Camera-type eye (tissue), 1 donor: ENCODE measurements around a stretch of chr11.

DNA sequence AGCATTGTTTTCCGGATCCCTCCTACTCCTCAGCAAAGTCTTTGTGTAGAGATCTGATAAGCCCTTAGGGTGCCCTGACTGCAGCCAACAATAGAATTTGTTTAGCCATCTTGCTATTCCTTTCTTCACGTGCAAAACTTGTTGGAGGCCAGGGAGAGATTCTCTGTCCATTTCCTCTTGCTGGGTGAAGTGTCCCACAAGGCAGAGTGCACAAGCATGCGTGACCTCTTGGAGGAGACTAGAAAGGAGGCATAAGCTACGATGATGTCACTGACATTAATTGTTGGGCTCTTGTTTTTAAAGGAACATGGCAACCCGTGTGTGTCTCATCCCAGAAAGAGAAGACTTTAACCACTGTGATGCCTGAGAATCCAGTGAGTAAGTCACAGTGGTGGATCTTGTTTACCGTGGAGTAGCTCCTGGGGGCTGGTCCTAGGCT lies 27.7 kb downstream of the MICAL2 start:
- RAMPAGE, long total RNA: no peak

GRCh38 chr11:12182459-12183104 lies 72.2 kb downstream of the MICAL2 start:
- RAMPAGE, long total RNA: no peak

DNA sequence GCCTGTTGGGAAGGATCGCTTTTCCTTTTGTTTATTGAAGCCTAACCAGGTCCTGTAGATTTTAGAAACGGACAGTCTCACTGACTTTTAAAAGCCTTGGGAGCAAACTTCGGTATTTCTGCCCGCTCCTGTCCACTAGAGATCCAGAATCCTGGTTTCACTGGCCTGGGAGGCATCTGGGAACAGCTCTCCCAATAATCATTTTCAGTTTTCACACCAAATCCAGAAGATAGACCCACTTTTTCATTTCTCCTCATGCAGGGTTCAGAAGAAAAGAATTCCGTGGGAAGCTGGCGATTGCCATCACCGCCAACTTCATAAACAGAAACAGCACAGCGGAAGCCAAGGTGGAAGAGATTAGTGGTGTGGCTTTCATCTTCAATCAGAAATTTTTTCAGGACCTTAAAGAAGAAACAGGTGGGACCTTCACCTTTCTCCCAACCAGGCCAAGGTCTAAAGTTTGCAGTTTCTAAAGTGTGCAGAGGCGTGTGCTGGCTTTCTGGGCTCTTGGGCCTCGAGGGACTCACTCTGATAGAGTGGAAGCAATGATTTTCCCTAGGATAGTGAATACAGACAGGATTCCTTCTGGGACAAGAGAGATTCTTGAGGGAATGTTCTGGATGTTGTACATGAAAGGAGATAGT lies 102.7 kb downstream of the MICAL2 start:
- RAMPAGE, long total RNA: no peak

DNA sequence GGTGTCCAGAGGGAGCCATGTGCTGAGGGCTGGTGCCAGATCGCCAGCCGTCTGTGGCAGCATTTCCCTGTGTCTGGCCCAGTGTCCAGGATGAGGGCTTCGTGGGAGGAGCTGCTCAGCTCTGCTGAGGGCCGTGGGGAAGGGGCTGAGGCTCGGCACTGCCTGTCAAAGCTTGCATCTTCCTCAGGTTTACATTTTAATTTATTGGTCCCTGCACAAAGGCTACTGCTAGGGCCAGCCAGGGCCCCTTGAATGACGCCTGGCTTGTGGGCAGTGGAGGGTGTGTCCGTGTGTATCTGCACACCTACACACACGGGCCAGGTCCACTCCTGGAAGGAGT lies 107.9 kb upstream of the PARVA start:
- RAMPAGE, long total RNA: no peak

GRCh38 chr11:12321247-12321744 lies 56.1 kb upstream of the PARVA start:
- RAMPAGE, long total RNA: no peak

GRCh38 chr11:12693136-12694164 lies 19.2 kb downstream of the TEAD1 start:
- RAMPAGE, long total RNA: no peak

DNA sequence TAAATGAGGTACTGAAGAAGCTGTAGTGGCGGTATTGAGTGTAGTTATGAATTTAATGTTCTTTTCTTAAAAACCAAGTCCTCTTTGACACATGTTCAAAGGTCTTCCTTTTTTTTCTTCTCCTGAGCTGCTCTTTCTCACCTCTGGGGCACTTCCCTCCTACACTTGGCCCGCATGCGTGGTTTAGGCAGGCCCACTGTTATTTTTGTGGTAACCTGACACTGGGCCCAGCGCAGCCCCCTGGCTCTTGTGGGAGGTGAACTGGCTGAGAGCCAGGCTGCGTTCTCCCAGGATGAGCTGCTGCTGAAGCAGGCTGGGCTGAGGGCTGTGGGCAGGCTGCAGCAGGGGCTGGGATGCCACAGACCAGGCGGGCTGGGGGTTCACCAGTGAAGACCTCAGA lies 72.3 kb downstream of the TEAD1 start:
- RAMPAGE, long total RNA: no peak

- RAMPAGE, long total RNA: no peak
Observed at GRCh38 chr11:12813516-12814465, 139.6 kb downstream of the TEAD1 start.

GRCh38 chr11:13007929-13008376 lies 1.2 kb upstream of the RASSF10 start:
- RAMPAGE, long total RNA: no peak

GRCh38 chr11:13126243-13127026 lies 117.3 kb downstream of the RASSF10 start:
- RAMPAGE, long total RNA: no peak

- RAMPAGE, long total RNA: no peak
Observed at GRCh38 chr11:13276461-13277570, 774 bp upstream of the BMAL1 start.

GRCh38 chr11:13278415-13279005 lies 920 bp downstream of the BMAL1 start:
- RAMPAGE, long total RNA: no peak

GRCh38 chr11:13333290-13333977 lies 55.8 kb downstream of the BMAL1 start:
- RAMPAGE, long total RNA: no peak

- RAMPAGE, long total RNA: no peak
Observed at GRCh38 chr11:13357794-13358124, 80.2 kb downstream of the BMAL1 start.

DNA sequence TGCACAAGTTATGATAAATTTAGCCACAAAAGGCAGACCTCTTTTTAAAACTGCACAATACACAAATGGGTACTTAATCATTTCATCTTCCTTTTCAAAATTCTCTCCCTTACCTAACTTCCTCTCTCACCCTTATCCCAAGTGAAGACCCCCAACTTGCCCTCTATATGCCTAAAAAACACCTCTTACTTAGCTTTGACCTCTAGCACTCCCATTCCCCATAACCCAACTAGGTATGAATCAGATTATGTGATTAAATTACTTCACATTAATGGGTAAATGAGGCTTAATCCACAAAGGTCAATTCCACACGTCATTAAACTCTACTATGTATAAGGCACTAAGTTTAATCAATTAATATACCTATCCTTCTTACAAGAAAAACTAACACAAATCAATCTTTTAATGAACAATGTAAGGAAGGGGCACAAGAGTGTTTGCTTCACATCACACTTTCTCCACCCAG lies 2.8 kb downstream of the BTBD10 start:
- RAMPAGE, long total RNA: no peak

- RAMPAGE, long total RNA: no peak
Observed at GRCh38 chr11:13463610-13464089, 628 bp upstream of the BTBD10 start.

DNA sequence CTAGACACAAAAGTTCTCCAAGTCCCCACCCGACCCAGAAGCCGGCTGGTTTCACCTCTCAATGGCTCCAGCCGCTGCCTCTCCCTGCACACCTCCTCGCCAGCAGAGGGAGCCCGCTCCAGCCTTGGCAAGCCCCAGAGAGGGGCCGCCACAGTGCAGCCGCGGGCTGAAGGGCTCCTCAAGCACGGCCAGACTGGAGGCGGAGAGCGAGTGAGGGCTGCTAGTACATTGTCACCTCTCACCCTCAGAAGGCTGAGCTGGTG lies 8.7 kb downstream of the PTH start:
- RAMPAGE, long total RNA: no peak

DNA sequence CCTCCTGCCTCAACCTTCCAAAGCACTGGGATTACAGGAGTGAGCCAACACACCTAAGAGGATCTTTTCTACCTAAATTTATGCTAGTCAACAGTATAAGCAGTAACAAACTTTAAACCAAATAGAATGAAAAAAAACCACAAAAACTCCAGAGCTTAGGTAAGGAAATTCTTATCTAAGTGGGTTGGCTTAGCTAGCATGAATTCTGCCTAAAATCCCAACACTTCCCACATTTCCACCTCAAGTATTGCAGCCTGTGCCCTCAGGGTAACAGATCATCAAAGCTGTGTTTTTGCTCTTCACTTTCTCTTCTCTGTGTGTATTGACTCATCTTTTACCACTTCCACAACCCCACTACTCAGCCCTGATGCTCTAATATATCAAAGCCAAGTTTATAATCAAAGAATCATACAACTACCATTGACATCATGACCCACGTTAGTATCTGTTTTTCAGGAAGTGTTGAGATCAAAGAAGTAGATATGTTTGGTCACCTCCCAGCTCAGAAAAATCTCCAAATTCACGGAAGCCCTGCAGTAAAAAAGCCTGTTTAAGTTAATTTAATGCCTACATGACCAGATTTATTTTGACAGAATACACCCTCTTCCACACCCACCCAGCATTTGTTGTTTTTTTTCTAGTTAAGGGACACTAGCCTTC lies 93.5 kb upstream of the SPON1 start:
- RAMPAGE, long total RNA: no peak

DNA sequence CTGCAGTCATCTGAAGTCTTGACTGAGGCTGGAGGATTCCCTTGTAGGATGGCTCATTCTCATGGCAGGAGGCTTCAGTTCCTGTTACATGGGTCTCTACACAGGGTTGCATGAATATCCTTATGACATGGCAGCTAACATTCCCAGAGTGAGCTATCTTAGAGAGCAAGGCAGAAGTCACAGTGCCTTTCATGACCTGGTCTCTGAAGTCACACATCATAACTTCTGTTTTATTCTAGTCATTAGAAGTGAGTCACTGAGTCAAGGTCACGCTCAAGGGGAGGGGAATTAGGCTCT lies 10.3 kb upstream of the SPON1 start:
- RAMPAGE, long total RNA: no peak

DNA sequence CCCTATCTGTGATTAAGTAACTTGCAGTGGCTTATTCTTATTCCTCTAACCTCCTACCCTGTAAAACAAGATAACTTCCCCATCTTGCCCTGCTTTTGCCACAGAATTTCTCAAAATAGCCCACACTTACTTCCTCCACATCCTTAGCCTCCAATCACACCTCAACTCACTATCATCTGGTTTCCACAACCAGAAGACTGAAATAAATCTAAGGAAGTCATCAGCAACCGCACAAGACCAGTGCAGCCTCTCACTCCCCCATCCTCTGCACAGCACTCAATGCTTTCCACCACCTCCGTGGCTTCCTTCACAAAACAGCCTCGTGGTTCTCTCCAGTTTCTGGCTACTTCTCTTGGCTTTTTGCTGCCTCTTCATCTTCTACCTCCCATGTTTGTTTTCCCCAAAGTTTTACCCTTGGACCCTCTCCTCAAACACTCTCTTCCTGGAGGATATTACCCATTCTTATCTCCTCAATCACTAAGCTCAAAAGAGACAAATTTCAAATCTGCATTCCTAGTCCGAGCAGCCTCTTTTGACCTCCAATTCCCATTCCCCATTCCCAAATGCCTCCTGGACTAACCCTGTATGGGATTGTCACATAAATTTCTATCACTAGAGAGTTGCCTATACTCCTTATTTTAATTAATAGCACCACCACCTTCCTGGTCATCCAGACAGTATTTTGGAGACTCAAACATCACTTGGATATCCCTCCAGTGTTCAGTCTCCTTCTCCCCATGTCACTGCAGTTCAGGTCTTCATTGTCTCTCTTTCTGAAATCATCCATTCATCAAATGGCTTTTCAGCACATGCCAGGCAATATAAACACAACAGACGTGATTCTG lies 87.5 kb downstream of the RRAS2 start:
- RAMPAGE, long total RNA: no peak